Urinary bladder (tissue), 3 donors: ENCODE results near the genes BMI1 and ARMC3.

- PRO-cap = no peak
- RAMPAGE, long total RNA = no peak
Observed at GRCh38 chr10:21759026-21759792, 225.2 kb downstream of the MLLT10 start.

DNA sequence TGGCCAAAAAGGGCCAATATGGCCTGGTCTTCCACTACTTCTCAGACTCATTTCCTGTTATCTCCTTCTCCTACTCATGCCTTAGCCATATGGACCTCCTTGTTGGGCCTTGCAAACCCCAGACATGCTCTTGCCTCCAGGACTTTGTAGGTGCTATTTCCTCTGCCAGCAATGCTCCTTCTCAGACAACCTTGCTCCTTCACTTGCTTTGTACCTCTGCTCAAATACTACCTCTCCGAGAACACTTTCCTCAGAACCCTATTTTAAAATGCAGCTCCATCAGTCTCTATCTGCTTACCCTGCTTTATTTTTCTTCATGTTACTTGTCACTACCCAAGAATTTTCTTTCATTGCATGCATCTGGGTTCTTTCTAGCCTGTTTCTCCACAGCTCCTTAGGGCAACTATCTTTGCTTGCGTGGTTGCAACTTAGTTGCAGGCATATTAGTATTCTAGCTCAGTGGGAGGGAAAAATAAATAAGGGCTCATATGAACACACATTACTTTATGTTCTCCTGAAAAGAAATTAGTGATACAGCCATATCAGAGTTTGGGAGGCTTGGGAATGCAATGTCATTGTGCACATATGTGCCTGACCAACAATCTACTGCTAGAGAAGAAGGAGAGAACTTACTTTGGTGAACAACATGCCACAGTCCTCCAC, 205.0 kb downstream of the DNAJC1 start:
- PRO-cap = no peak
- RAMPAGE, long total RNA = no peak

DNA sequence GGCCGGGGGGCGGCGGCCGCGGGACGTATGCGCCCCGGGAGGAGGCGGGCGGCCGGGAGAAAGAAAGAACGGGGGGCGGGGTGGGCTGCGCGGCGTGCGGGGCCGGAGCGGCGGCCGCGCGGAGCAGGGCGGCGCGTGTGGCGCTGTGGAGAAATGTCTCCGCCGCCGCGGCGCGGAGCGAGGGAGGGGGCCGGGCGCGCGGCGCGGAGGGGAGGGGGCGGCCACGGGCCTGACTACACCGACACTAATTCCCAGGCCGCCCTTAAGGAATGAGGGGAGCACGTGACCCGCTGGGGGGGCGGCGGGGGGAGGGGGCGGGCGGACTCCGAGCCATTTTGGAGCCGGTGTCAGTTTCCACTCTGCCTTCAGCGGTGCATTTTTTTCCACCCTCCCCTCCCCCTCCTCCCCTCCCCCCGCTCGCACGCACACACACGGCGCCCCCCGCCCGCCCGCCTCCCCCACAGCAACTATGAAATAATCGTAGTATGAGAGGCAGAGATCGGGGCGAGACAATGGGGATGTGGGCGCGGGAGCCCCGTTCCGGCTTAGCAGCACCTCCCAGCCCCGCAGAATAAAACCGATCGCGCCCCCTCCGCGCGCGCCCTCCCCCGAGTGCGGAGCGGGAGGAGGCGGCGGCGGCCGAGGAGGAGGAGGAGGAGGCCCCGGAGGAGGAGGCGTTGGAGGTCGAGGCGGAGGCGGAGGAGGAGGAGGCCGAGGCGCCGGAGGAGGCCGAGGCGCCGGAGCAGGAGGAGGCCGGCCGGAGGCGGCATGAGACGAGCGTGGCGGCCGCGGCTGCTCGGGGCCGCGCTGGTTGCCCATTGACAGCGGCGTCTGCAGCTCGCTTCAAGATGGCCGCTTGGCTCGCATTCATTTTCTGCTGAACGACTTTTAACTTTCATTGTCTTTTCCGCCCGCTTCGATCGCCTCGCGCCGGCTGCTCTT, at the start of gene BMI1:
Gene BMI1 (plus strand): TSS at position 350 of the 942 bp plus-strand sequence.
- PRO-cap = bidirectional peak, plus-strand start at position 350 of the sequence, minus-strand start at position 246 of the sequence; bidirectional peak, plus-strand start at position 615 of the sequence, minus-strand start at position 616 of the sequence
- RAMPAGE, long total RNA = no peak

GRCh38 chr10:22334184-22334872, 11.0 kb upstream of the SPAG6 start:
- PRO-cap = no peak
- RAMPAGE, long total RNA = no peak

GRCh38 chr10:22437193-22438424, 92.3 kb downstream of the SPAG6 start:
- PRO-cap = bidirectional peak, plus-strand start at chr10:22437437, minus-strand start at chr10:22437350; bidirectional peak, plus-strand start at chr10:22437608, minus-strand start at chr10:22437590; unidirectional peak, minus-strand start at chr10:22438063
- RAMPAGE, long total RNA = no peak

DNA sequence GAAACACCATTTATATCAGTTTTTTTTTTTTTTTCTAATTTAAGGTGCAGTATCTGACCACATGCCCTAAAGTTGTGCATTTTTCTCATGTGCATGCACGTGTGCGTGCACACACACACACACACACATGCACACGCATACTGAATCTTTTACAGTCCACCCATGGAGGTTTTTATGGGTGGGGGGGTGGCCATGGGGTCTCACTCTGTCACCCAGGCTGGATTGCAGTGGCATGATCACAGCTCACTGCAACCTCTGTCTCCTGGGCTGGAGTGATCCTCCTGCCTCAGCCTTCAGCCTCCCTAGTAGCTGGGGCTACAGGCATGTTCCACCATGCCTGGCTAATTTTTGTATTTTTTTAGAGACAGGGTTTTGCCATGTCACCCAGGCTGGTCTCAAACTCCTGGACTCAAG, 139.9 kb downstream of the SPAG6 start:
- PRO-cap = no peak
- RAMPAGE, long total RNA = no peak

DNA sequence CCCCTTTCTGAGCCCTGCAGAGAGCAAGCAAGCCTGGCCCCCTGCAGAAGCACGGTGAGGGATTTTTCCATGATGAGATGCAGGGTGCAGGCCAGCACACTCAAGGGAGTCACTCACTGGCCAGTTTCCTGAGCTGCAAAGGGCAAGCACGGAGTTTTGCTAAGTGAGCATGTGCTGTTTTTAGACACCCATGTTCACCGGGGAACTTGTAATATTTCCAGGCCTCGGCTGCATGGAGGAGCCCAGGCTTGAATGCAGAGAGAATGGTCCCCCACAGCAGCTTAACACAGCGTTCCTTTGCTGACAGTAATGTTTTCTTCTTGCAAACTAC, 176.5 kb downstream of the PIP4K2A start:
- PRO-cap = no peak
- RAMPAGE, long total RNA = no peak

DNA sequence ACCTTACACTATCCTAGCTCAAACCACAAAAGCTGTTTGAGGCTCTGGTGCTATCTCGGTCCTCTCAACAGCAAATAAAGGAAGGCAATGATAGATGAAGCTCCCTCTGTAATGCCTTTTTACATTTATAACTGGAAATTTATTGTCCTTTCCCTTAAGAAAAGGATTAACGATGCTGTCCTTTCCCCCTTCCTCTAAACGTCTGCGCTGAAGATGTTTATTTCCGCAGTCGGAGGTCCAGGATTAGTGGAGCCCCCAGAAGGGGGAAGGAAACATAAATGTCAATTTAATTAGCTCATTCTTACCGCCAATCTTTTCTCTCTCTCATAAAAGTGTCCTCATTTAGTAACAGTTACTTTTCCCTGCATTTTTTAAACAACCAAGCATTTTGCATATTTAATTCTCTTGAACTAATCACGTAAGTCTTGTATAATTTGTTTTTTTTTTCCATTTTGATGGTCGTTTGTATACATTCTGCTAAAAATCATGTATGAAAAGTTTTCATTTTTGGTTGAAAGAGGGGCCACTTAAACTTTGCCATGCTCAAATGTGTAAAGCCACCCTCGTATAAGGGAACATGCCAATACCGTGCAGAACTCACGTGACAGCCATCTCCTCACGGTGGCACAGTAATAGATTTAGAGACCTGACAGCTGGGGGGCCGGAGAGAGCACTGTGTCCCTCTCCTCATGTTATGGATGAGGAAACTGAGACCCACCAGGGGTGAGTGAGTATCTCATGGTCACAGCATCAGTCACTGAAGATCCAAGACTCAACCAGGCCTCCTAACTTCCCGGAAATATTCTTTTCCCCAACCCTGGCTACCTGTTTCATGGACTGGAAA, 114.4 kb downstream of the PIP4K2A start:
- PRO-cap = no peak
- RAMPAGE, long total RNA = no peak

DNA sequence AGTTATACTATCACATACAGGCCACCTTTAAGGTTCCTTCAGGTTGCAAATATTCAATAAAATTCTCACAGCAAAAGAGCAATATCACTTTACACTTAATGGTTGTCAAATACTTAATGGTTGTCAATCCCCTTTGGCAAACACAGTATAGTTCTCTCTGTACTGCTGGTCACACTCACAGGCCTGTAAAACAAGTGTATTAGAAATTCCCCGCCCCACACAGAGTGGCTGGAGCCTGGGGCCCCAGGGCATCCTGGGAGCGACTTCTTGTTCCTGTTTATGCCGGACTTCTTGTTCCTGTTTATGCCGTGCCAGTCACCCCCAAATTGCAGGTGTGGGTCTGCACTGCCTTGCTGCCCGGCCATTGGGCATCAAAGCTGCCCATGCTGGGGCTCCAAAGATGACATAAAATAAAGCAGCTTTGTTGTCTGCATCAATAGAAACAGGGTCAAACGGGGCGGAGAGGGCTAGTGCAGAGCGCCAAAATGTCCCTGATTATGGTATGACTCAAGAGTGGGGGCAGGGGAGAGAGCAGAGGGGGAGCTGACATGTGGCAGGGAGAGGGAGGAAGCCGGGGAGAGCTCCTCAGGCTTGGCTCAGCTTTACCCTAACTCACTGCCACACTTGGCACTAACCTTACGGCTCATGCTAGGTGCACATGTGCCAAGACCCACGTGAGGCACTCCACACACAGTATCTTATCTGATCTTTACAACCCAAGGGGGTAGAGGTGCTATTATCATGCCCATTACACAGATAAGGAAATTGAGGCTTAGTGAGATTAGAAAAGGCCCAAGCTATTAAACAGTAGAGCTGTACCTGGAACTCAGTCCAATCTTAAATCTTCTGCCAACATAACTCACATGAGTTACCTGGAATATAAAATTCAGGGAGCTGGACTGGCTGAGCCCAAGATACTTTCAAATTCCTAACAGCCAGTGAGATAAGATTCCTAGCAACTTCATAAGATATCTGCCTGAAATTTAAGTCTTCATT, 98.4 kb downstream of the PIP4K2A start:
- PRO-cap = no peak
- RAMPAGE, long total RNA = no peak

- PRO-cap = no peak
- RAMPAGE, long total RNA = no peak
Observed at GRCh38 chr10:22625426-22626113, 88.8 kb downstream of the PIP4K2A start.

- PRO-cap = no peak
- RAMPAGE, long total RNA = no peak
Observed at GRCh38 chr10:22655552-22656144, 58.7 kb downstream of the PIP4K2A start.

DNA sequence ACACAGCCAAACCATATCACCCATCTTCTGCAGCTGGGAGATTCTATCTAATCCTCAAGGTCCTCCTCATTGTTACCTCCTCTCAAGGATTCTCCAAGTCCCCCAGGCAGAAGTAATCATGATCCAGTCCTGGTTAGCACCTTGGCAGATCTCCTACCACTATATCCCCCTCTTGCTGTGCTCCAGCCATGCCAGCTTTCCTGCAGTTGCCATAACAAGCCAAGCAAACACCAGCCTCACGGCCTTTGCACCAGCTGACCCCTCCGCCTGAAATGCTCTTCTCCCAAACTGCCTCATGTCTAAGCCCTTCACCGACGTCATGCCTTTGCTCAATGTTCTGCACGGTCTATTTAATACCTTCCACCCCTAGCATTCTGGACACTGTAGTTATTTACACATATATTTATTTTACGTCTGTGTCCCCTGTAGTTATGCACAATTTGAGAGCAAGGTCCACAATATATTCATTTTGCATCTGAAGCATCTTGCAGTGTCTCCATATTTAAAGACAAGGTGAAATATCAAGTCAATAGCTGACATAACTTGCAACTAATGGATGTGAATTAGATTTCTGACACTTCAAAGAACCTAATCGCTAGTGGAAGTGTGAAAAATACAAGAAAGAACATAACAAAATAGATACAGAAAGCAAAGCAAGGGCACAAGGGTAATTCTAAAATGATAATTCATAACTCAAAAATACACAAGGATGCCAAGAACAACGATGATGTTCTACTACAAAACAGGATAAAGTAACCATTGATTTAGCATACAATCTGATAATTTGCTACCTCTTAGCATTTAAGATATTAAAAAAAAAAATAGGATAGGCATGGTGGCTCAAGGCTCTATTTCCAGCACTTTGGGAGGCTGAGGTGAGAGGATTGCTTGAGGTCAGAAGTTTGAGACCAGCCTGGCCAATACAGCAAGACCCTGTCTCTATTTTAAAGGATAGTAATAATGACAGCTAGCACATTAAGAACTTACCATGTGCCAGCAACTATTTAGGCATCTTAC, 7.9 kb downstream of the PIP4K2A start:
- PRO-cap = no peak
- RAMPAGE, long total RNA = no peak

DNA sequence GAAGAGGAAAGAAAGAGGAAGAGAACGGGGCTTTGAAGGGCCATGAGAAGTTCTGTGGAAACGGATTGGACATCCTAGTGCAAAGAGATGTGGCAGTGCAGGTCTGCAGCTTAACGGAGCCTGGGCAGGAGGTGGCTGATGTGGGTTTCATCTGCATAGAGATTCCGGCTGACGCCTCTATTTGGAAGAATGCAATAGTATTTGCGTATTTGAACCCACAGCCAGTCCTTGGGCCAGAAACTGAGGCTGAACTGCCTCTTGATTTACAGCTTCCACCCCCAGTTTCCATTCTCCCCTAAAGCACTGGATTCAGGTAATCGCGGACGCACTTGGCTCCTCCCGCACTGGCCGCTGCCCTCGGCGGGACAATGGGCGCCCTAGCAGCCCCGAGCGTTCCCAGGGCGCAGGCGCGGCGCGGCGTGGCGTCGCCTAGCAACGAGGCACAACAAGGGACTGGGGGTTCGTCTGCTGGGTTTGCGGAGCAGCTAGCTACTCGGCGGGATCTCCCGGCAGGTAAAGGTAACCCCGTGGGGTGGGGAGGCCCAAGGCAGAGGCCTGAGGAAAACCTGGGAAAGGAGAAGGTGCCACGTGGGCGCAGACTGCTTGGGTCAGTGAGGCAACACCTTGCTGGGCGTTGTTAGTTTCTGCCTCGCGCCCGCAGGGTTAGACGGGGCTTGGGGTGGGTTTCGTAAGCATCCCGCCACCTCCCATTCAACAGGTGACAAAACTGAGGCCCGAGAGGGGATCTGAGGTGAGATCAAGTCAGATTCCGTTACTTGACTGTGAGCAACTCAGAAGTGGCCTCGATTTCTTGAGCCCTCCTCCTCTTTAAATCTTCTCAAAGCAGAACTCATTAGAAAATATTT, at the start of gene ARMC3:
Gene ARMC3 (plus strand): TSS at position 460 of the 866 bp plus-strand sequence.
- PRO-cap = no peak
- RAMPAGE, long total RNA = no peak

GRCh38 chr10:23192785-23193396, 779 bp downstream of the PTF1A start:
- PRO-cap = no peak
- RAMPAGE, long total RNA = no peak

DNA sequence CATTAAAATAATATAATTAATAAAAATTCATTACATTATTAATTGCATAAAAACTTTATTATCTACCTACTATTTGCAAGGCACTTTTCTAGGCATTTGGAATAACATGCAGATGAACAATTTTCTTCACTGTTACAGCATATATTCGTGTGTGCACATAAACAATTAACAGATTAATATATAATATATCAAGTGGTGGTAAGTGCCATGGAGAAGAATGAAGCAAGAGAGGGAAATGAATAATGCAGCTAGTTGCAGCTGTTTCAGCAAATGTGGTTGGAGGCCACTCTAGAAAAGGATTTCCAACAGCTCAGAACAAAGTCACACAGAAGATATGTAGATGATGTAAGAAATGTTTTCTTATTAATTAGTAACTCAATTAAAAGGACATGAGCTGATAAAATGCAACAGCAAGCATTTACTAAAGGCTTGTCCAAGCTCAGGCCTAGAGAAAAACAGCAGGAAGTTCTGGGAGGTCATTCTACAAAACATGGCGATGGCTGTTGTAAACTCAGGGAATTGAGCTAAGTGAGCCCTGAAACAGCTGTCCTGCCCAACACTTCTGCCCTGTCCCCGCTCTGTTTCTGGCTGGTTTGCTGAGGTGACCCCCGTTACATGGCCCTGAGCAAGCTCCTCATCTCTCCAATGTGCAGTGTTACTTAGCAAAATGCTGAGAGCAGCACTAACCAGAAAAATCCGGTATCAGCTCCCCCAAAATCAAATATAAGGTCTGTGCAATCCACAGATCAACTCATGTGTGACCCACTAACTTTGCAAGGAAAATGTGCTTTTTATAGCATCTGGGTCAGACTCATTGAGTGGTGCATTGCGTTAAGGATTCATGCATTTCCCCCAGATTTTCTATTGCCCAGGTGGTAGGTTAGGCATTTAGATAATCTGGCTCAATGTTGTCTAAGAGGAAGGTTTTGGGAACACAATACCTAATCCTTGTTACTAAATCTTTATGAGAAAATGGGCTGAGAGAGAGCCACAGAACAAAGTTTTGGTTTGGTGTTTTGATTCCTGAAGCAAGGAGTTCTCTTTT, 23.5 kb upstream of the C10orf67 start:
- PRO-cap = no peak
- RAMPAGE, long total RNA = no peak

- PRO-cap = no peak
- RAMPAGE, long total RNA = no peak
Observed at GRCh38 chr10:23446624-23447354, 7.9 kb downstream of the OTUD1 start.

DNA sequence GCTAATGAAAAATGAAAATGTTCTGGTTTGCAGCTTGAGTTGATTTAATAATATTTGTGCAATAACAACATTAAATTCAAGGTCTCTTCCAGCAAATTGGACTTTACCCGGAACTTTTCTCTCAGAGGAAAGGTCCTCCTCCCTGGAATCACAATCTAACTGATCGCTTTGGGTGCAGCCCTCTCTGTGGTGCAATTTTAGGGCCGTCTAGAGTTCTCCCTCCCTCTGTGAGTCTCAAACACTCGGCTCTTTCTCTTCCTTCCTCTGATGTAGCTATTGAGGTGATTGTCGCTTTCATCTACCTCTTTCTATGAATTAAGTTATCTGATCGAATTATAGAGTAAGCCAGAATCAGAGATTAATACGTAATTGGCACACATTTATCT, 119.7 kb downstream of the OTUD1 start:
- PRO-cap = no peak
- RAMPAGE, long total RNA = no peak

- PRO-cap = no peak
- RAMPAGE, long total RNA = no peak
Observed at GRCh38 chr10:23694190-23695334, 255.7 kb downstream of the OTUD1 start.

GRCh38 chr10:24207540-24207864, 1.4 kb upstream of the KIAA1217 start:
- PRO-cap = bidirectional peak, plus-strand start at chr10:24208059, minus-strand start at chr10:24207761
- RAMPAGE, long total RNA = no peak

DNA sequence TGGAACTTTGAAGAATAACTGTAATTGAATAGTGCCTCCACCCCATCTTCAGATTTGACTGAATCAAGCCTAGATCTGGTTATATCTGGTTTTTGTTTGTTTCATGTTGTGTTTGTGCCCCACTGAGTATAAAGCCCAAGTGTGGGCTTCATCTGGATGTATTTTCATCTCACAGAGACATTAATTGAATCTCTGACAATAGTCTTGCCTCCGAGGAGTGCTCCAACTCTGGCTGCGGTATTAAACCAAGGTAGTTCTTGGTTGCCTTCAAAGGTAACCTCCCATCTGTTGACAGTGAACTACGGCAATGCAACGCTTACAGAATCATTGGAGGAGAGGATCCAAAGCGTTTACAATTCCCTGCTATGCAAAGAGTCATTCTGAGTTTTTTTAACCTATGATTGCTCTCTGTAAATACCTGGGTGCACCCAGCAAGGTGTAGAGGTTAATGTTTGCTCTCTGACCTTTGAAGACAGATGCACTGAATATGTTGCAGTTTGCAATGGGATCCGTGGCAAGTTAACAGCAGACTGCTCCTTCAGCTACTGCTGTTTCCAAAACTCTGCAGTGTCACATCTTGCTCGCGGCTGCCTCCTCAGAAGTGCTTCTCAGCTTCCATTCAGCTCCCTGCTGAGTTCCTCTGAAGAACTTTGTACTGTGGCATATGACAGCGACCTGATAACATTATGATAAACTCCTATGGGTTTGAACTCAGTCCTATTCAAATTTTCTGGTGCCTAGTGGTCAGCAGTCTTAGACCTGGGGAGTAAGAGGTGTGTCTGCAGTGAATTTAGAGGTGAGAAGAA, 28.9 kb downstream of the KIAA1217 start:
- PRO-cap = no peak
- RAMPAGE, long total RNA = no peak